Measurements from ENCODE around the genes SAP130, SMPD4, PTPN18, POTEJ and AMER3.

- PRO-cap: no peak
Observed at GRCh38 chr2:127627999-127628504, 17.9 kb upstream of the GPR17 start.

DNA sequence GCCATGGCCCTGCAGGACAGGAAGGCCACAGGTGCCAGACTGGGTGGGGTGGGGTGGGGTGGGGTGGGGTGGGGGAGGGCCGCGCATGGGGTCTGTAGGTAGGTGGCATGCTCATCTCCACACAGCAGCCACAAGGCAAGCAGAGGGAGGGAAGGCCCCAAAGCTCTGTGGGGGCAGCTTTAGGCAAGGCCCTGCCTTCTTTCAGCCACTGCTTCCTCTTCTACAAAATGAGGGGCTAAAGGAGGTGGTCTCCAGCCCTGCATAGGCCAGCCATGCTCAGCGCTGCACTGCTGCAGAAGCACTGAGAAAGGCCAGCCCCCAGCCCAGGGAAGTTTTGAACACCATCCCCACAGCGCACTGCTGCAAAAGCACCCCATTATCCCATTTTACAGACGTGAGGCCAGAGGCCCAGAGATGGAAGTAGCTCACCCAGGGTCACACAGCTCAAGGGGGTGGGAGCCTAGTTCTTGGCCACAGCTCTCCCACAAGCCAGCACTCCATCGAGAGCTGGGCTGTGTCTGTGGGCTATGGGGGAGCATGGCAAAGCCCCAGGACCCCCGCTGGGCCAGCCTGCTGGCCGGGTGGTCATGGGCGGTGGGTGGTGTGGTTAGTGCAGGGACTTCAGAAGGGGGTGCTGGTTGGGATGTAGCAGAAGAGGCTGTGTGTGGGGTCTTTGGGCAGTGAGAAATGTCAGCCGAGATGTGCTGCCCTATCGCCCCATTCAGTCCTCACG, 17.3 kb upstream of the GPR17 start:
- PRO-cap: no peak

- PRO-cap: no peak
Observed at GRCh38 chr2:127641862-127642511, 4.0 kb upstream of the GPR17 start.

- PRO-cap: no peak
Observed at GRCh38 chr2:127658624-127658907, 12.6 kb downstream of the GPR17 start.

DNA sequence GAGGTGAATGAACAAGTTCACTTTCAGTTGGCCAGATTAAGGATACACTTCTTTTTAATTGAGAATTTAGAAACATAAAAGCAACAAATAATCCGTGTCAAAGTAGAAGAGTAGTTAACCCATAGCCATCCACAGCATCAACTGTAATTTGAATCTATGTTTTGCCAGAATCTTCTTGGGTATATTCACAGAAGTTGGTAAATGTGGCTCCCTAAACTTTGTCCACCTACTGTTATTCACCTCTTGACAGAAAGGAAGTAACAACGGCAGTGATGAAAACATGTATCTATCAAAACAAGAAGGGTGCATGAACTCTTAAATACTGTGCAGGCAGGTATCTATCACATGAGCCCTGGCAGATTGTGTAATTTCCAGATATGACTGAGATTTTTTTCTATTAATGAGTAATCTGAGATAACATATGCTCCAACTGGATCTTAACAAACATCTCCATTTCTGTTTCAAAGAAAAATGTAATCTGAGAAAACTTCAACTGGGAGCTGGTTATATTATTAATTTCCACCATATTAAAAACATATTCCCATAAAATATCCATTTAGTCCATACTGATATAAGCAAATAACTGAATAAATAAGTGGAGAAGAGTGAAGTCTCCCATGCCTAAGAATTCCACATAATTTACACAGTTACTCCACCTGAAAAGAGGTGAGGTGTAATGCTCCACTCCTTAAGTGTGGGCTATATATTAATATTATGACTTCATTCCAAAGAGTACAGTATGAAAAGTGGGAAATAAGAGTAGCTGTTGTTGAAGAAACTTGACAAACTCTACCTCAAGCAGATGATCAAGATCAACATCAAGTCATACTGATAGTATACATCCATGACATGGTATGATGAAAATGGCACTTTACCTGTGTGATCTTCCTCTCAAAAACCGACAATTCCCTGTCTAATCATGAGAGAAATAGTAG, 36.7 kb downstream of the SFT2D3 start:
- PRO-cap: no peak

DNA sequence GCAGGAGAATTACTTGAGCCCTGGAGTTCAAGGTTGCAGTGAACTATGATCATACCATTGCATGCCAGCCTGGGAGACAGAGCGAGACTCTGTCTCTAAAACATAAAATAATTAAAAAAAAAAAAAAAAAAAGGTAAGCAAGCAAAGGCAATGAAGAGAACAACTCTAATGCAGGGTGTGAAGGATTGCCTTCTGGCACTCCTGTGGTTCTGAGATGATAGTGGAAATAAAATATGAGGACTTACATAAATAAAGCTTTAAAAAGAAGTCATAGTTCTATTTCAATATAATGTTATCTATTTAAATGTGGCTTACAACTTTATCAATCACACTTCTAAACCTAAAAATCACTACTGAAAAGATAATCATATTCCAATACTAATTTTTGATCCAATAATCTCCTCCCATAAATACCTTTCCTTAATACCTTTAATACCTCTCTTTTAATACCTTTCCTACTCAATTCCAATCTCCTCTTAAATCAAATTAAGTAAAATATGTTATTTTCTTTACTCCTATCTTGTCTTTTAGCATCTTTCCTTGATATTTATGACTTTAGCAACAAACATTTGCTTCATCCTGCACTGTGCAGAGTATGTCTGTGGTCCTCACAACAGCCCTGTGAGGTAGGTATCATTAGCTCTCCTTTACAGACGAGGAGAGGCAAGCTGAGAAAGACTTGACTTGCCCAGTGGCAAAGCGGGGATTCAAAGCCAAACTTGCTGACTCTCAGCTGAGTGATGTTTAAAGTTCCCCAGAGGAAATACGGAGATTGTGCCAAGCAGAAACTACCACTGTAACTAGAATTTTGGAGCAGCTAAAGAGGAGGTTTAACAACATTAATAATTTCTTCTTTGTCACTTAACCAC, 44.9 kb downstream of the SFT2D3 start:
- PRO-cap: no peak

- PRO-cap: no peak
Observed at GRCh38 chr2:127862085-127862719, 4.2 kb upstream of the POLR2D start.

GRCh38 chr2:128012702-128013135, 15.1 kb downstream of the SAP130 start:
- PRO-cap: no peak

DNA sequence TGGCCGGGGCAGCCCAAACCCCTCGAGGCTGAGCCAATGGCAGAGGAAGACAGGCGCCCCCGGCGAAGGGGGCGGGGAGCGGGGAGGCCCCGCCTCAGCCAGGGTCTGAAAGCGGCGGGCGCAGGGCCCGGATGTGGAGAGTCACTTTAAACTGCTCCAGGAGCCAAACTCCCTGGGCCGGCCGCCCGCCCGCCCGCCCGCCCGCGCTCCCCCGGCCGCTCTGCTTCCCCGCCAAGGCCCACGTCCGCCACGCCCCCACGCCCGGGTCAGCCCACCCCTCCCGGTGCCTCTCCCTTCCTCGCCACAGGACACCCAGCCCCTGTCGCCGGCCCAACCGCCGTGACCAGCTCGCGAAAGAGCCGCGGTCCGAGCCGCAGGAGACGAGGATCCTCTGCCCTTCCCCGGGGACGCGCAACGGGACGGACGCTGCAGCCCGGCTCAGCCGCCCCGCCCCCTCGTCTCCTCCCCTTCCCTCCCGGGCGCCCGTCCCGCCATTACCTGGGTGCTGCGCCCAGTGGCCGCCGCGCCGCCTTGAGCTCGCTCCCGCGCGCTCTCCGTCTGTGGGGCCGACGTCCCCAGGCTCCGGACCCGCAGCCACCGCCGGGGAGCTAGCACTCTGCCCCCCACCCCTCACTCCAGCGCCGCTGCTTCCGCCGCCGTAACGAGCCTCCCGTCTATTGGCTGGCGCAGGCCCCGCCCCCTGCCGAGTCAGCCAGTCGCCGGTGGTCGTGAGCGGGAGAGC, at the start of gene SAP130:
SAP130 (minus strand) TSS at position 618 of the 742 bp plus-strand sequence.
- PRO-cap: bidirectional peak, plus-strand start at position 108 of the sequence, minus-strand start outside the sequence; bidirectional peak, plus-strand start outside the sequence, minus-strand start at position 618 of the sequence

DNA sequence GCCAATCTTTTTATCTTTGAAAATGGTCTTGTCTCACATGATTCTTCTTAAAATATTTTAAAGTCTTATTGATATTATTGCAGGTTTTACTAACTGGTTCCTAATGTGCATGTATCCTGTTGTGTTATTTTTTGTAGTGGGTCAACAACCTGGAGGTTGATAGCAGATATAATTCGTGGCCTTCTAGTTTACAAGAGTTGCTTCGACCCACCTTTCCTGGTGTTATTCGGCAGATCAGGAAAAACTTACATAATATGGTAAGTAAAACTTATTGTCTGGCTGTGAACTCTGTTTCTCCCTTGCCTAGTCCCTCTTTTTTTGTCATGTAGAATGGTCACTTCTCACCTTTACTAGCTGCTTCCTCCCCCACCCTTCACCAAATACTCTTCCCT, 42.0 kb downstream of the UGGT1 start:
- PRO-cap: no peak

DNA sequence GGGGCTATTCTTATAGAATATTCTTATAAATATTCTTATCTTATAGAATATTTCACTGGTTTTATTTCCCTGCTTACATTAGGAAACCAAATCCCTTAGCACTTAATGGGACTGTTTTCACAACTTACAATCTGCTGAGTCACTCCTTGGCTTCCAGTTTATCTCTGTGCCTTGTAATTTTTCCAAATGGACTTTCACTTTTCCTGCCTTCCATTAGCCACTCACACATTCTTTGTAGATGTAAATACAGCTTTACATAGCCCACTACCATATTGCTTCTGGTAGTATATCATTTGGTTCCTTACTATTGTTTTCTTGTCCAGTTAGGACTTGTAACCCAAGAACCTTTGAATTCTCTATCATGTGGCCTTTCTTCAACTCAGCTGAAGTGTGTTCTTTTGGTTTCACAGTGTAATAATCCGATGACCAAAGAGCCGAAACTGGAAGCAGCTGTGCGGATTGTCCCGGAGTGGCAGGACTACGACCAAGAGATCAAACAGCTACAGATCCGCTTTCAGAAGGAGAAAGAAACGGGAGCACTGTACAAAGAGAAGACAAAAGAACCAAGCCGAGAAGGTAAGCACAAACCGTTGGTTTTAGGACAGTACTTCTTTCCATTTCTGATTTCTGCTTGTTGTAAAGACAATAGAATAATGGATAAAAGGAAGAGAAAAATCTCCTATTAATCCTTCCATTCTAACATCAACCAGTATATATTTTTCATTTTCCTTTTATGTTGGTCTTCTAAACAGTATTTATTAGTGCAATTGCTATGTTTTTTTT, 96.2 kb downstream of the UGGT1 start:
- PRO-cap: no peak

- PRO-cap: no peak
Observed at GRCh38 chr2:128378998-128379706, 60.5 kb upstream of the HS6ST1 start.

DNA sequence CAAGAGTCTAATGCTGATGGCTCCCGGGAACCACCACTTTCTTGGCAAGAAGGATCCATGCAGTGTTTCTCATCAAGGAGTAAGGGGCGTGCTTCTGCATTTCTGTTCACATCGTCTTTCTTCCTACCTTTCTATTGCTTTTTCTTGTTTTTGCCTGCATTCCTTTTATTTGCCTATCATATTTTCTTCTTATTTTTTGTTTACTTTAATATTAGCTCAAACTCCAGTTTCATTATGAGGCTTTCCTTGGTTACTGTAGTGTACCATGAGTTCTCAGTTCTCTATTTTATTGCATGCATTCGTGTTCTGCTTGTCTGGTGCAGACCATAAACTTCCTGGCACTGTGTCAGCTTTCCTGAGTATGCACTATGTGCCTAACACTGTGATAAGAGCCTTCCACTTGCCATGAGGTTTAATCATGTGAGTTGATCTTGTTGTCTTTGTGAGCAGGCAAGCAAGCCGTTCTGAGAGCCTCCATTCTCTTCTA, 631.7 kb upstream of the RAB6C start:
- PRO-cap: no peak

- PRO-cap: unidirectional peak, plus-strand start at chr2:129980526
Observed at GRCh38 chr2:129980197-129980771, 818 bp downstream of the RAB6C start.

DNA sequence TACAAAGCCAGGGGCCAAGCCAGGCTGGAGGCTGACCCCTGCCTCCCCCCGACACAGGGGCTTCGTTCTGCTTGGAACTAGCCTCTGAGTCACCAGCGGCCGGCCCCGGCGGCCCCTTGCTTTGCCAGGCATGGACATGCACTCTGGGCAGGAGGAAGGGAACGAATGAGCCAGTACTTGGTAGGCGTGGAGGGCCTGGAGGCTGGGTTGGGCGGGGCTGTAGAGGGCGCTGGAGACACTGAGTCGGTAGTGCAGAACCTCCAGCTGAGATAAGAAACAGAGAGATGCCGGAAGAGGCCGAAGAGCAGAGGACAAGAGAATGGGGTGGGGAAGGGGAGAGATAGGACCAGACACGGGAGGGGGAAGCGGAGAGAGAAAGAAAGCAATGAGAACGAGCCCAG, 16.1 kb upstream of the CCDC74B start:
- PRO-cap: no peak

DNA sequence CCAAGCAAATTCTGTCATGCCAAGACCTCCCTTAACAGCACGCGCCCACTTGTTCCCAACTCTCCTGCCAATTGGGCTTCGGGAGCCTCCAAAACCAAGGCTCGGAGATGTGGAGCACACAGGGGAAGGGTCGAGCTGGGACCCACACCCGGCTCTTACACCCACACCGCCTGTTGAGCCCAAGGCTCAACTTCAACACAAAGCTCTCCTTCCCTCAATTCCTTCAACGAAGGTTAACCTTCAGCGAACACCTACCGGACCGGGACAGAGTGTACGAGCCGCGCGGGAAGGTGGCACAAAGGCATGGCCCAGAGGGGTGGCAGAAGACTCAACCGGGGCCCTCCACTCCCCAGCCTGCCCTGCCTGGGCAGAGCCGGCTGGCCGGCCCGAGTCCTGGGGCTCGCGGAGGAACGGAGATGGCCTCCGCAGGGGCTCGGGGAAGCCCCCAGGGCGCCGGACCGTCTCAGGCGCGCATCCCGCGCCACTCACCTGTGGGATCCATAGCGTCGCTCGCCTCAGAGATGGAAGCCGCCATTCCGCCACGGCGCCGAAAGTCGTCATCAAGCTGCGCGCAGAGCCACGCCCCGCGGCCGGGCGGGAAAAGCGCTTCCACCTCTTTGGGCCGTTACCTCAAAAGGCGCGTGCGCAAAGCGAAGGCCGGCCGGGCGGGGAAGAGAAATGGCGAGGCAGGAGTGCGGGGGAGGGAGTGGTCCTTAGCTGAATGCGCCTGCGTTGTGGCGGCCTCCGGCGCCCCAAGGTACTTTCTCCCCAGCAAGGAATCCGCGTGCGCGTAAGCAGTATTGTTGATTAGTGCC, at the start of gene SMPD4:
SMPD4 (minus strand) TSS at position 562 of the 815 bp plus-strand sequence.
- PRO-cap: bidirectional peak, plus-strand start at position 648 of the sequence, minus-strand start at position 559 of the sequence

DNA sequence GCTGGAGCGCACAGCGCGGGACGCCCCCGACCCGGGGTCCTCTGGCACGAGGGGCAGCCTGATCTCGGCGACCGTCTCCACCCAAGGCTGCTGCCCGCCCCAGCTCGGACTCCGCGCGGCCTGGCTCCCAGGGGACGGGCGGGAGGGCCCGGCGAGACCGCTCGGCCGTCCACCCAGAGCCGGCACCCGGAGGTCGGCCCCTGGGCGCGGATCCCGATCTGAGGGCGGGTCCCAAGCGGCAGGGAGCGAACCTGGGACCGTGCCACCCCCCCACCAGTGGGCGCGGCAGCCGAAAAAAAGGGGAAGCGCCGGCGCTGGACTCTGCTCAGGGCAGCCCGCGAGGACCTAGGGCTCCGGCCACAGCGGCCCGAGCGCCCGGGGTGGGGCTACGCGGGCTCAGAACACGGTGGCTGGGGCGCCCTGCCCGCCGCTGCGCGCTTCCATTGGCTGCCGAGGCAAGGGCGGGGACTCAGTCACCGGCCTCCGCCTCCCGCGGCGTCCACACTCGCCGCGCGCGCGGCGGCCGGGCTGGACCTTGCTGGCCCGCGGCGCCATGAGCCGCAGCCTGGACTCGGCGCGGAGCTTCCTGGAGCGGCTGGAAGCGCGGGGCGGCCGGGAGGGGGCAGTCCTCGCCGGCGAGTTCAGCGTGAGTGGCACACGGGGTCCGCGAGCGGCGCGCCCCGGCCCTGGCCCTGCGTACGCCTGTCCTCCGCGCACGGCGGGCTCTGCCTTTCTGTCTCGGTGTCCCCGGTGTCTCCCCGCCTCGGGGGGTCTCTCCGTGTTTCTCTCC, at the start of gene PTPN18:
PTPN18 (plus strand) TSS at position 502 of the 790 bp plus-strand sequence.
- PRO-cap: bidirectional peak, plus-strand start at position 502 of the sequence, minus-strand start at position 403 of the sequence; bidirectional peak, plus-strand start at position 728 of the sequence, minus-strand start at position 588 of the sequence

GRCh38 chr2:130611136-130611650, at the start of gene POTEJ:
POTEJ (plus strand) TSS chr2:130611440.
- PRO-cap: no peak

GRCh38 chr2:130728028-130728519, 796 bp upstream of the GPR148 start:
- PRO-cap: unidirectional peak, plus-strand start at chr2:130728320

GRCh38 chr2:130755171-130756190, at the start of gene AMER3:
AMER3 (plus strand) TSS chr2:130755540.
- PRO-cap: no peak